ENCODE data around the genes PACRGL and SLC34A2.

- PRO-cap = no peak
Measured at GRCh38 chr4:17771552-17771930, 9.9 kb downstream of the FAM184B start.

GRCh38 chr4:20253613-20254471 is 2.1 kb downstream of the SLIT2 start:
- PRO-cap = unidirectional peak, plus-strand start at chr4:20254233

GRCh38 chr4:20266543-20266694 is 14.7 kb downstream of the SLIT2 start:
- PRO-cap = no peak

GRCh38 chr4:20619722-20620656 is 80.3 kb upstream of the PACRGL start:
- PRO-cap = no peak

GRCh38 chr4:20699866-20700709 is at the start of gene PACRGL:
Gene PACRGL, plus strand, starts transcription at chr4:20700458.
- PRO-cap = unidirectional peak, plus-strand start at chr4:20699994; bidirectional peak, plus-strand start at chr4:20700459, minus-strand start at chr4:20700354

DNA sequence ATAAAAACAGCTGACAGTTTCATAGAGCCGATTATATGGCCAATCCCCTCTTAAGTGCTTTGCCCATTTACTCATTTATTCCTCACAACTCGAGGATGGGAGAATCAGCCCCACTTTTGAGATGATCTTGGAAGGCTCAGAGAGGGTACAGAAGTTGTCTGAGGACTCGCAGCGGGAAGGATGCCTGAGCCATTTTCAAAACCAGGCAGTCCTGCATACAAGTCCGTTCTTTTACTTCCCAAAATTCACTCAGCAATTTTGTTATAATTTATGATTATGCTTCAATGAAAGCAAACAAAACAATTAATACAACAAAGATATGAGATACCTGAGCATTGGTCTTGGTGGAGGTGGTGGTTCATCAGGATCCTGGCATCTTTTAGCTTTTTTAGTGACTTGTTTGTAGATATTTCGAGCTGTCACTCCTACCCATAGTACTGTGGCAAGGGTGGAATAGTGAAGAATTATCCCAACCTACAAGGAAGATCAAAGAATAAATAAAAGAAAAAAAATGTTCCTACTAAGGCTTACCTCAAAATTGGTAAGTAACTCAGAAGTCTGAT is 123.6 kb downstream of the ADGRA3 start:
- PRO-cap = no peak

GRCh38 chr4:22490759-22491033 is 25.2 kb downstream of the ADGRA3 start:
- PRO-cap = no peak

- PRO-cap = no peak
Measured at GRCh38 chr4:22873916-22874323, 358.1 kb upstream of the ADGRA3 start.

- PRO-cap = no peak
Measured at GRCh38 chr4:23414163-23414569, 475.7 kb downstream of the PPARGC1A start.

DNA sequence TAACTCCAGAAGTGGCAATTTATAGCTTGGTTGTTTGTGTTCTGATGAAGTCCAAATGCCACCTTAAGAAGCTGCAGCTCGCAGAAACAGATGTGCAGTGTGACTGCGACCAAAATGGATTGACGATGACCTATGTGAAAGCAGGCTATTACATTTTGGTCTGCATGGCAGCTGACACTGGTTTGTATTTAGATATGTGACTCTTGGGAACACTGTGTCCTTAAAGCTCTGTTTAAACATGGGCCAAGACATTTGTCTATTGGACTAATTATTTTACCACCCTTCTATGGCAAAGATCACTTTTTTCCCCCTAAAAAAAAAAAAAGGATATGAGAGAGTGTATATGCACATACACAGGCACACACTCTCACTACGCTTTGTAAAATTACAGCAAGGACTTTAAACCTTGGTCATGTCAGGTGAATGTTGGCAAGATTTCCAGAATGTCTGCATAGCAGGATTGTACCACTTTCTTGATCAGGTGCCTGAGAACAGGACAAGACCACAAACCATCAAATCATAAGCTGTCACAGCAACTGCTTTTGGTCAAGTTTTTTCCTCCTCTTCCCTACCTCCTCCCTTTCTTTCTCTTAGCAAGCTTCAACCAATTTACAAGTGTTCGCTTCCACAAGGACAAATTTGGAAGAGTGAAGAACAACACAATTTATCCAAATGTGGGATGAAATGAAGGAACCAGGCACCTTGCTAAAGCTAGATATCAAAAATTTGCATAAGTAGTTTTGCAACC is 15.4 kb downstream of the PPARGC1A start:
- PRO-cap = no peak

- PRO-cap = no peak
Measured at GRCh38 chr4:23884655-23885125, 5.2 kb downstream of the PPARGC1A start.

DNA sequence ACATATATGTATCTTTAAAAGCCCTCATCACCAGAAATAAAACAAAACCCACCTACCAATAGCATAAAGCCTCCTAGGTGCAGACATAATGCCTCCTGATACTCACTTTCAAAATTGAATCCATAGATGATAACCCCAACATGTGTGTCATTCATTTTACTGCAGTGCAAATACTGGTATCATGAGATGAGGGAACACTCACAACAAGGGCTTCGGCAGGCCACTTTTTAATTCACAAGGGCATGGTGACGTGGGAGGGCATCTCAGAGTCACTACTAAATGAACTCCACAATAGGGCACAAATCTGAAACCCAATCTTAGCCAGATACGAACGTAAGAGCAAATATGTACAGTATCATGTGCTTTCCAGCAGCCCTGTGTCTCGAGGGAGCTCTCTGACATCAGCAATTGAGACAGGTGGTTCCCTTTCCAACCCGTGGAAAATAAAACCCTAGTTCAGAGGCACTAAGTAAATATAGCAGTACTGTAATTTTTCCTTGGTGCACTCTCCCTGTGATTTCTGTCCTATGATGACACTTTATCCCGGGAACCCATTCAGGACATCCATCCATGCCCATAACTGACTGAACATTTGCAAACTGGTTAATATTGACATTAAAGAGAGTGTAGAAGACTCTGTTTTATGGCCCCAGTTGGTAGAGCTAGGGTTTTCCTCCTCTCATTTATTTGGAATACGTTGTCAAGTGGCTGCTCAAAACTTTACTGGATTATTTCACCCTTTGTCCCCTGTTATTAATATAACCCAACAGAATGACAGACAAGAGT is 14.2 kb upstream of the PPARGC1A start:
- PRO-cap = no peak

DNA sequence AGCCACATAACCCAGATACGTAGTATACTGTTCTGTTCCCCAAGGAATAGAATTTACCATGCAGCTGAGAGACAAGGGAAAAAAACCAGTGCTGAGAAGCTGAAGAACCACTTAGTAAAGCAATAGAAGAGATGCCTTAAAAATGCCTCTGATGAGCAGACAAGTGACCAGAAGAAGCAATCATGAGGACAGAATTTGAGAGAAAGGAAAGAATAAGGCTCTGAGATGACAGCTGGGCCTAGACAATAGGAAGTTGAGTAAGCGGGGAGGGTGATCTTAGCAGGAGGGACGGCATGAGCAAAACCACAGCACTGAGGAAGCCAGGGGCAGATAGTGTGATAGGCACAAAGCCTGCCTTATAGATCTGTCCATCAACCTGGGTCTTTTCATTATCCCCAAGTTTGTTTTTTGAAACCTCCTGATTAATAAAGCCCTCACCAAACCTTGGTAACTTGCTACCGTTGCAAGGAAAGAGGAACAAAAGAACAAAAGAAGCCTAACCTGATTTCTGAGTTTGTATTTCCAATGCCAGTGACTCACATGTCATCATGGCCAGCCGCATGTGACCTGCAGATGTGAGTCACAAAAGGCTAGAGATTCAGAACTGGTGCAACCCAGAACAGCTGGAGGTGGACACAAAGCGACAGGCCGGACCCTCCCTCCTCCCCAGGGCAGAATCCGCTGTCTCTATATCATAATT is 55.7 kb upstream of the PPARGC1A start:
- PRO-cap = no peak

DNA sequence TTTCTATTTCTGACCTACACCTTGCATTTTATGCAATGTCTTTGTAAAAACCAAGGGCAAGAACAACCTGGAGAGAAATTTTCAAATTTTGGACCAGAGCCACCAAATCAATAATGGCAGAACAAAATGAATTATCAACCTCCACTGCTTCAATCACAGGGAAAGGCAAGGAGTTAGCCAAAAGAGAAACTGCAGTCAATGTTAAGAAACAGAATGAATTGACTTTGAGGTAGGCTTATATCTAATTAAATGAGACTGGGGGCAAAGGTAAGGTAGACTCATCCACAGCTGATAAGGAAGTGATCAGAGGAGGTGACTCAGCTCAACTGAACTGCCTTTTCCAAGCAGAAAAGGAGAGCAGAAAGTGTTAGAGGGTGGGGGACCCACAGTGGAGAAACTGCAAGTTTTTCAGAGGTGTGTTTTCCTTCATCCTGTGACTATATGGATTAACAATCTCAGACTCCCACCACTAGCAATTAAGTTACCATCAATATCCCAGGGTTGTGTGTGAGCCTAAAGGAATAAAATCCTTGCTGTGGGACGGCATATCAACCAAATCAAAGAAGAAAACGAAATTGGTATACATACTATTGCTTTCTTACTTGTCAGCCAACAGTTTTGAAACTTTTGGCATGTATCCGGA is 345.8 kb upstream of the PPARGC1A start:
- PRO-cap = no peak

DNA sequence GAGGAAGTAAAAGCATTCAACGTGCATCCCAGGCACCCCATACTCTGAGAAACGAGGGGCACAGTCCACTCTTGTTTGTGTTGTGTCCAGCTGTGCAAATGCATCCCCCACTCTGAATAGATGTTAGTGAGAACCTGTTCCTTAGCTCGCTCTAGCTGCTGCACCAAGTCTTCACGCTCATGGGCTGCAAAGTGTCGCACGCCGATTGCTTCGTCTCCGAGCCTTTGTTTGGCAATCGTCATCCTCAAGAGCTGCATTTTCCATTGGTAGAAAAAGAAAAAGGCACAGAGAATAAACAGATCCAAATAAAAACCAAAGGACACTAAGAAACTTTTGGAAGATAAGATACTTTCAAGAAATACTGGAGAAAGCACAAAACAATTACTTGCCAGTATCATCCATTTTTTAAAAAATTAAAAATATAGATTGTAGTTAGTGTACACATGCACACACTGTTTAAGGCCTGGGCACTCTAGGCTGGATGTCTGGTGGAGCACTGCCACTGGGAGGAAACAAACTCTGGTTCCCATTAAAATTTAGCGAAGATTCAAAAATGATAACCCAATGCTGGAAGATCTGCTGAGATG is 42.7 kb downstream of the SOD3 start:
- PRO-cap = no peak

DNA sequence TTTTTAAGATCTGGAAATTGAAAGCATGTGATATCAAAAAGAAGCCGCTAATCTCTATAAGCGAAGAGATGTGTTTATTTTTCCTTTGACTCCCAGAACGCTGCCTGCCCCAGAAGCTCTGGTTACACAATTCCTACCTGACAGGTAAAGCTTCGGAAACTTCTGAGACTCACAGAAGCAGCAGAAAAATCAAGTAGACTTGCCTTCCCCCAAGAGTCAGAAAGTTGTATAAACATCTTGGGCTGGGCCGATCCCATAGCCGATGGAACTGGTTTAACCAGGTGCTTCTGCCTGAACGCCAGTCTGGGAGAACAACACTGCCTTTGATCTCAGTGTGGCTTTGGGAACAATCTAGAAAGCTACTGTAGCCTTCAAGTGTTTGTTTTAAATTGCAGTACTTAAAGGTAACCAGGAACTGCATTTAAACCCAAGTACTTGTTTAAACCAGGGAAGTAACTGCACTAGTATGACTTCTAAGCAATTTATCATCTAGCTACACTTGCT is 12.7 kb upstream of the ZCCHC4 start:
- PRO-cap = no peak

DNA sequence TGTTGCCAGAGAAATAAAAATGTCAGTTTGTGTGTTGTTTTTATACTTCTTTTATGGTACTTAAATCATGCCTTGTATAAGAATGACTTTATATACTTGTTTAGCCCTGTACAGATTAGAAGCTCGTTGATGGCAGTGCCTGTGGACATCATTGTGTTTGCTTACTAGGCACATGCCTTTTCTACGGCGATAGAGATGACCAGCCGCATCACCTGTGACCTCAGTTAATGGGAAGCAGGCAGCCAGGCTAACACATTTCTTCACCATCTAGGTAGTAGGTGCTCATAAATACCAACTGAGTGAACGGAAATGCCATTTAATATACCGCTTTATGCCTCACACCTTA is 3.9 kb upstream of the ANAPC4 start:
- PRO-cap = no peak

- PRO-cap = no peak
Measured at GRCh38 chr4:25653899-25654986, 1.4 kb upstream of the SLC34A2 start.

- PRO-cap = no peak
Measured at GRCh38 chr4:25654987-25656055, at the start of gene SLC34A2. Gene SLC34A2, plus strand, starts transcription at chr4:25655851.

GRCh38 chr4:25788167-25788550 is 74.6 kb downstream of the SEL1L3 start:
- PRO-cap = no peak

Data from osteocyte (in vitro differentiated cells).